Measurements from ENCODE around the genes WDR90, FBXL16, CIAO3, GNG13 and SOX8.

- PRO-cap, result bidirectional peak, plus-strand start at chr16:649370, minus-strand start at chr16:649232
Observed at GRCh38 chr16:649100-649506, at the start of gene WDR90. TSS of gene WDR90 (plus strand) at chr16:649365.

- PRO-cap, result no peak
Observed at GRCh38 chr16:676881-677884, 1.7 kb downstream of the RHBDL1 start.

- PRO-cap, result no peak
Observed at GRCh38 chr16:683516-684000, 576 bp downstream of the JMJD8 start.

- PRO-cap, result no peak
Observed at GRCh38 chr16:705664-706166, at the start of gene FBXL16. TSS of gene FBXL16 (minus strand) at chr16:705801.

DNA sequence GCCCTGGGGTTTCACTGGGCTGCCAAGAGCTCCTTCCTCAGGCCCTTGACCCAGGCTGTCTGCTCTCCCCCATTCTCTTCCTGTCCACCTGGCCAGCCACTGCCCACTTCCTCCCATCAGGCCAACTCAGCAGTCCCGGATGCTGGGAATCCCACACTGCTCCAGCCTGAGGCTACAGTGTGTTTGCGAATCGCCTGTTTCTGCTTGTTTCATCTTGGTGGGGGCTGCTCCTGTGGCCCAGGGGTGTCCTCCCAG, 865 bp upstream of the METRN start:
- PRO-cap, result no peak

DNA sequence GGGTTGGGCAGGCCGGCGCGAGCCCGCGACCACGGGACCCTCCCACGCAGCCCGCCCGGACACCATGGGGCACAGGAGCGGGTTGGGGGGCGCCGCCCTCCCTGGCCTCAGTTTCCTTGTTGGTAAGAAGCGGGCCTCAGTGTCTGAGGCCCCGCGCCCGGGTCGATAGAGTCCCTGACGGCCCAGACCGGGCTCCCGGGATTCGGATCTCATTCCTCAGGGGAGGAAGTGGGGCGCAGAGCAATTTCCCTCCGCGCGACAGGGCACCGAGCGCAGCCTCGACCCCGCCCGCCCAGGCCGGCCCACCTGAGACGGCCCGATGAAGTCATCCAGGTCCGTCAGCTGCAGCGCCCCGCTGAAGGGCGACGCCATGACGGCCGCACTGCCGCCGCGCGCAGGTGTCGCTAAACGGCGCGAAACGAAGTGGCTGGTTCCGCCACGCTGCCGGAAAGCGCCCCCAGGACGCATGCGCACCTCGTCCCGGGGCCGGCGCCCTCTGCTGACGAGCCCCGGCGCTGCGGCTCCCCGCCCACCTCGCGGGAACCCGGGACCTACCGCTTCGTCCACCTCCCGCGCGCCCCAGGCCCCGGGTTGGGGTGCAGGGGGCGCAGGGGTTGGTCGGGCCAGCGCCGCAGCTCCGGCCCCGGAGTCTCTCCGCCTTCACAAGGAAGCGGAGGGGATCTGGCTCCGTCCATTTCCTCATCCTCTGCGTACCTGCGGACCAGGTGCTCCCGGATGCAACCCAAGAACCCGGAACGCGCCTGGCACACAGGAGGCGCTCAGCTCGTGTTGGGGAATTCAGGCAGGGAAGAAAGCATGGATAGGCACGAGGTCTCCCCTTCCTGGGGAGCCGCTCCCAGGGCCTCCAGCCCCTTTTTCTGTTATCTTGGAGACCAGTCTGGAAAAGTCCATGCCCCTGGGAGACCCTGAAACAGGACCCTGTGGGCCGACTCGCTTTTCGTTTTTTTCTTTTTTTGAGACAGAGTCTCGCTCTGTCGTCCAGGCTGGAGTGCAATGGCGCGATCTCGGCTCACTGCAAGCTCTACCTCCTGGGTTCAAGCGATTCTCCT, at the start of gene CIAO3:
Gene CIAO3 (minus strand): TSS at position 384 of the 1,070 bp plus-strand sequence.
- PRO-cap, result bidirectional peak, plus-strand start at position 532 of the sequence, minus-strand start at position 357 of the sequence

GRCh38 chr16:769058-769579, 8.6 kb downstream of the MSLN start:
- PRO-cap, result no peak

GRCh38 chr16:796911-797564, 3.5 kb downstream of the GNG13 start:
- PRO-cap, result no peak

DNA sequence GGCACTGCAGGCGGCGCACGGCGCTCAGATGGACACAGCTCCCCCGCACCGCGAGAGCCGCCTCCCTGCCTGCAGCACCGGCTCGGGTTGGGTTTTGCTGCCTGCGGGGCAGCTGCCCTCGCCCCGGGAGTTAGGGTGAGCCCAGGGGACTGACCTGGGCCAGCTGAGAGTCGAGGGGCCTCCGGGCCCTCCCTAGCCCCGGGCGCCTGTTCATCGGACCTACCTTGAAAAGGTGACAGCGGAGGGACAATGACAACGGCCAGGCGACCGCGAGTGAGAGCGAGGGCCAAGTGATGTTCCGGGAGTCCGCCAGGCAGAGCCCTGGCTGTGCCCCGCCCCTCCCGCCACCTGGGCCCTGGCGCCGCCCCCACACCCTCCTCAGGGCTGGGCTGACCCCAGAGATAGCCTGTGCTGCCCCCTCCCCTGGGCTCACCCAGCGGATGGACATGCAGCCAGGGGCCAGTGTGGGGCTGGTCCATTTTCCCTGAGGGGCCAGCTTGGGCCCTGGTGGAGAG, at the start of gene GNG13:
Gene GNG13 (minus strand): TSS at position 292 of the 515 bp plus-strand sequence.
- PRO-cap, result no peak

DNA sequence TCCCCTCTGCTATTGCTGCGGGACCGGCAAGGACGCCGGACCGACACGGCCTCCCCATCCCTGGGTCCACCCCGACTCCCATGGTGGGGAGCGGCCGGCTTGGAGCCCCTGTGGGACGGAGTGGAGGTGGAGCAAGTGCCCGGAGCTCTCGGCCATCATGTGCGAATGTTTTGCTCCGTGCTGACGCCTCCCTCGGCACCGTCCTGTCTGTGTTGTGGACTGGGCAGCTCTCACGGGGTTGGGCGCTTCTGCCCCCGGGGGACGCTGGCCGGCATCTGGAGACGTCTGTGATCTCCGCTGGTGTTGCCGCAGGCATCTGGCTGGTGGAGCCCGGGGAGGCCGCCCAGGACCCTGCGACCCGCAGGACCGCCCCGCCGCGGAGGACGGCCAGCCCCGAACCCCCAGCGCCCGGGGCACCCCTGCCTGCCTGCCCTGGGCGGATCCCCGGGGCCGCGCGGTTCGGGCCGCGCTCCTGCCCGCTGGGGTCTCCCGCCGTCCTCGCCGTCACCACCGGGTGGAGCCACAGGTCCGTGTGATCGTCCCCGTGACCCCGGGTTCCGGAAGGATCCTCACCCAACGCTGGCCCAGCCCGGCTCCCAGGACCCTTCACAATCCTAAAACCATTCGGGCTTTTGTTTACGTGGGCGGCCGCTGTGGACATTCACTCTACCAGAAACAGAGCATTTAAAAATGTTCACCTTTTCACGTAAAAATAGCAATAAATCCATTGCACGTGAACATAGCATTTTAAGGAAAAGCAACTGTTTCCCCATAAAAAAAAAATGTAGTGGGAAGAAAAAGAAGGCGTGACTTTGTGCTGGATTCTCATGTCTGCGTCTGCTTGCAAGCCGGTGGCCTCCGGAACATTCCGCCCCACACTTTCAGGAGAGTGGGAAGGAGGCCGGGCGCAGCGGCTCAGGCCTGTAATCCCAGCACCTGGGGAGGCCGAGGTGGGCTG, 13.1 kb upstream of the GNG13 start:
- PRO-cap, result no peak

DNA sequence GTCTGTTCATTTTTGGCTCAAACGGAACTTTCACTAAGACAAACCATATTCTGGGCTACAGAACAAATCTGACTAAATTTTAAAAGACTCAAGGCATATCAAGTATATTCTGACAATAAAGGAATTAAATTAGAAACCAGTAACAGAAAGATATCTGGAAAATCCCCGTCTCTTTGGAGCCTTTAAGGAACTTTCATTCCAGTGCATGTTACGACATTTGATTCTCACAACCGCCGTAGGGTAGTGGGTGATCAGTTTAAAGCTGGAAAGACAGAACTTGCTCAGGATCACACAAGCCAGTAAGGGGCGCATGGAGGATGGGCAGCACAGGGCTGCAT, 84.9 kb downstream of the LMF1 start:
- PRO-cap, result no peak

DNA sequence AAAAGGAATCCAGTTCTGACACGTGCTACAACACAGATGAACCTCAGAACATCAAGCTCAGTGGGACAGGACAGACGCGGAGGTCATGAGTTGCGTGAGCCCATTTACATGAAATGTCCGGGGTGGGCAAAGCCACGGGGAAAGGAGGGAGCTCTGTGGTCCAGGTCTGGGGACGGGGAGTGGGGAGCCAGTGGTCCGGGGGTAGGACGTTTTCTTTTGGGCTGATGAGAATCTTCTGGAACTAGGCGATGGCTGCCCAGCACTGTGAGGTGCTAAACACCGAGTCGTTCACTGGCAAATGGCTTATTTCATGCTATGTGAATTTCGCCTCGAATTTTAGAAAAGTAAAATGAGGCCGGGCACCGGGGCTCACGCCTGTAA, 2.6 kb upstream of the LMF1 start:
- PRO-cap, result unidirectional peak, plus-strand start at position 169 of the sequence

DNA sequence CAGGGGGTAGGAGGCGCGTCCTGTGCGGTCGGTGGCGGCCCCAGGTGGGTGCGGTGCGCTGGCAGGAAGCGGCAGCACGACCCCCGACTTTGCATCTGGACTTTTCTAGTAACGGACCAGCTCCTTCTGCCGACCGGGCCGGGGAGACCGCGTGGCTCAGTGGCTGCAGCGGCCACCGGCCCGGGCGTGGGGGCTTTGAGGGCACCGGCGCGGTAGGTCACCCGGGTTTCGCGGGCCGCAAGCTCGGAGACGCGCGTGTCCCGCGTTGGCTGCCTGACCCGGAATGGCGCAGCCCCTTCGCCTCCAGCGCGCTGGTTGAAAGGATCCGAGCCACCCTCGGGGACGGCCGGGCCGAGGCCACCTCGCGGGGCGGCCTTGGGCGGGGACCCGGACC, 1.2 kb upstream of the SOX8 start:
- PRO-cap, result no peak

DNA sequence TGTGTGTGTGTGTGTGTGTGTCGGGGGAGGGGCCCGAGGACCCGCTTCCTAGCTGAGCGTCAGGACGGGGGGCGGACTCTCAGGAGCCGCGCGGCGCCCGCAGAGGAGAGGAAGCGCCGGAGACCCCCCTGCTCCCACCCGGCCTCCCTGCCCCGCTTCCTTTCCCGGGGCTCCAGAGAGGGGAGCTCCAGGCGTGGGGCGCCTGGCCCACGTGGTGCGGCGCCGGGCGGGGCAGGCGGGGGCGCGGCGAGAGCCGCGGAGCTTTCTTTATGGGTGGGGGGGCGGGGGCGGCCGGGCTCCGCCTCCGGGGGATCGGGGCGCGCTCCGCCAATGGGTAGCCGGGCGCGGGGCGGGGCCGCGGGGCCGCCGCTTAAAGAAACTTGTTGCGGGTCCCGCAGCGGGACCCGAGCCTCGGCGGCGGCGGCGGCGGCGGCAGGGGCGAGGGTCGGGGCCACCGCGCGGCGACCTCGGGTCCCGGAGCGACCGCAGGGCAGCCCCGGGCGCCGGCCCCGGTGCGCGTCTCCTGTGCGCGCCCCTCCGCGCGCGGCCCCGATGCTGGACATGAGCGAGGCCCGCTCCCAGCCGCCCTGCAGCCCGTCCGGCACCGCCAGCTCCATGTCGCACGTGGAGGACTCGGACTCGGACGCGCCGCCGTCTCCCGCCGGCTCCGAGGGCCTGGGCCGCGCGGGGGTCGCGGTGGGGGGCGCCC, at the start of gene SOX8:
Gene SOX8 (plus strand): TSS at position 400 of the 709 bp plus-strand sequence.
- PRO-cap, result no peak

- PRO-cap, result no peak
Observed at GRCh38 chr16:984122-984709, 2.6 kb downstream of the SOX8 start.

GRCh38 chr16:996568-997180, 15.1 kb downstream of the SOX8 start:
- PRO-cap, result no peak

DNA sequence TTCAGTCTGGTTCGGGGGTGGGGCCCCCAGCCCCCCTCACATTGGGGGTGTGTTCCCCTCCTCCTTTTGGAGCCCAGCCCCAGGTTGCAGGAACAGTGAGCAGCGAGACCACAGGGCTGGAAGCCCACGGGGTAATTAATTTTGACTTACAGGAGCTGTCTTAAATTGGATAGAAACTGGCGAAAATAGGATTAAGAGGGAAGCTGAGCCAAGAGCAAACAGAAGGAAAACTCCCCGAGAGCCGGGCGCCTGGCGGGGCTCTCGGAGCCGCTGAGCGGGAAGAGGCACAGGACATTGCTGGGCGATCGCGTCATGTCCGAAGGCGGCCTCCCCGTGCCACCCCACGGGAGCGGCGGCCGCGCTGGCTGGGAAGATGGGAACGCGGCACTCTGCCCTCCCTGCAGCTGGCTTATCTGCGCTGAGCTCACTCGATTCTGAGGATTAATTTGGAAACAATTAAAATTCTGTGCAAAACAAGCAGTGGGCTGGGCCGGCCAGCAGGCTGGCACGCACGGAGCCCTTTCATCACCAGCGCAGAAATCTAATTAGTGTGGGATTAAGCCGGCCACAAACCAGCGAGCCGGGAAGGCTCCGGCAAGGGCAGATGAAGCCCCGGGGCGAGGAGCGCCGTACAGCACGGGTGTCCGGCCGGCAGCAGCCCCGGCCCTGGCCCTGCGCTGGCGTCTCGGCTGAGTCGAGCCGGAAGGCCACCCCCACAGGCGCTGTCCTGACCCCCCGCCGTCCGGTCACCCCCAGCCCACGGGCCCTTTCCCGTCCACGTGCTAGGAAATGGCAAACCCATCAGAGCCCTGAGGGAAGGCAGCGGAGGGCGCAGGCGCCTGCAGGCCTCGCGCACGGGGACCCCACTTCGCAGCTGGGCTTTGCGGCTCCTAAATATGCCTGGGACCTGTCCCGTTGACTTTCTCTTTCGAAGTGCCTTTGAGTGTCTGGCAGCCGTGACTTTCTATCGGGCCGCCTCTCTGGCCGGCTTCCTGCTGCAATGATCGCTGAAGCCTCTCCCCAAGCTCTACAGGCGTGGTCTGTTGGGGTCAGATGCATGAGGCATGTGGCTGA, 37.8 kb downstream of the SOX8 start:
- PRO-cap, result no peak

GRCh38 chr16:1200011-1201011, 24.8 kb downstream of the TPSG1 start:
- PRO-cap, result no peak

DNA sequence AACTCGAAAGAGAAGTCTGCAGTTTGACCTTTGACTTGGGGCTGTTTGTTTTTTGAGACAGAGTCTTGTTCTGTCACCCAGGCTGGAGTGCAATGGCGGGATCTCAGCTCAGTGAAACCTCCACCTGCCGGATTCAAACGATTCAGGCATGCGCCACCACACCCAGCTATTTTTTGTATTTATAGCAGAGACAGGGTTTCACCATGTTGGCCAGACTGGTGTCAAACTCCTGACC, 18.5 kb upstream of the UBE2I start:
- PRO-cap, result no peak

GRCh38 chr16:1291232-1291948, 18.0 kb upstream of the UBE2I start:
- PRO-cap, result no peak